Duodenum (tissue), 1 donor: ENCODE measurements around the gene FAM43B.

DNA sequence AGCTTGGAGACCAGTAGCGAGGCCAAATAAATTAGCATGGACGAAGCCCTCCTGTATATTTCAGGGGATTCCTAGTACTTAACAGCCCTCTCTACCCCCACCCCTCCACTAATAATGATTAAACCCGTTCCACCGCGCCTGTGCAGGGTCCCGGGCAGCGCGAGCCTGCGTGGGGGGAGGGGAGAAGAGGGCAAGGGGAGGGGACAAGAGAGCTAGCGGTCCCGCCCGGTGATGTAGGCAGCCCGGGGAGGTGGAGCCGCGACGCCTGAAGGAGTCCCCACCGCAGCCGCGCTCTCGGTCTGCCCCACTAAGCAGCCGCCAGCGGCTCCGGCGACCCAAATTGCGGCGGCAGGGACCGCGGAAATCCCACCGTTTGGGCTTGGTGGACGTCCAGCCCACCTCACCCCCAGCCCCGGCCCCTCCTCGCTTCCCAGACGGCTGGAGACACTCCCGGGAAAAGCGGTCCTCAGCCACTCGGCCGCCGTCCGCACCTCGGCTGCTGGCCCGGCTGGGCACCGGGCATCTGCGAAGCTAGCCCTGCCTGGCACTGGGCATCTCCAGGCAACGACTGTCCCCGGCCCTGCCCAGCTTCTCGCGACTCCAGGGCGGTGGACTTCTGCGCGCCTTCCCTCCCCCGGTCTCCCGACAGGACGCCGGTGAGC is at the start of gene FAM43B:
Gene FAM43B (plus strand): TSS at position 297 of the 662 bp plus-strand sequence.
- PRO-cap, result no peak

DNA sequence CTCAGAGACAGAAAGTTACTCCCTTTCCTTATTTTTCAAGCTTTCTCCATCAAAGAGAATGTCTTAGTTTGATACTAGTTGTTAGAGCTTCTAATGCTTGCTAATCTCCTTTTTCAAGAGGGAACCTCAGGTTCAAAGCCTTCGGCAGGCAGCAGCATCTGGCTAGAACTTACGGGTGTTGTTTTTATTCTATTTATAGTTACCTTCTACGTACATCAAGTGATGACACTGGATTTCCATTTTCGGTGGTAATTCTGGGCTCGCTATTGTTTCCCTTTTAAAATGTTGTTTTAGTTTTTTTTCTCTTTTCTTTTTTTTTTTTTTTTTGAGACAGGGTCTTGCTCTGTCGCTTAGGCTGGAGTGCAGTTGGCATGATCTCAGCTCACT is 2.6 kb downstream of the DDOST start:
- PRO-cap, result no peak

DNA sequence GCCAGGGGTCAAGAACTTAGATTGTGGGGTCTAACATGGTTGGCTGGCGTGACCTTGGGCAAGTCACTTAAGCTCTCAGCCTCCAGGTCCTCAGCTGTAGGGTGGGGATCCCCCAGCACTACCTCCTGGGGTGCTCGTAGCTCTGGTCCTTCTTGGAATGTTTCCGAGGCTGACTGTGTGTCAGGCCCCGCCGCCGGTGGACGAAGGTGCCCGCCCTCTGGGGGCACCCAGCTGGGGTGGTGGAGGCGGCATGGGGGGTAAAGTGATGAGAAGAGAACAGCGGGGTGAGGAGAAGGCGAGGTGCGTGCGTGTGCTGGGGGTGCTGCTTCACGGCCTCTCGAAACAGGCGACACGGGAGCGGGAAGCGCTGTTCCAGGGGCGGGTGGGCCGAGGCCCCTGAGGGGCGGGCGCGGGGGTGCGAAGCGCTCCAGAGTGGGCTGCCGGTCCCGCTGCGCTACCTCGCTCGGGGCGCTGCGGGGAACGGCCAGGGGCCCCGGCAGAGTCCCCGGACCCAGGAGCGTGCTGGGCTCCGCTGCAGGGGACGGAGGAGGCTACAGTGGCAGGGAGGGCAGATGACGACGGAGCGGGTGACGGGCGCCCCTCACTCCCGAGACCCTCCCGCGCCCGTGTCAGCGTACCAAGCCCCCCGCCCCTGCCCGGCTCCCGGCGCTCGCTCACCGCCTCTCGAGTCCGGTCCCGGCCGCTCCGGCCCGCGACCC is 1.0 kb downstream of the SH2D5 start:
- PRO-cap, result no peak

DNA sequence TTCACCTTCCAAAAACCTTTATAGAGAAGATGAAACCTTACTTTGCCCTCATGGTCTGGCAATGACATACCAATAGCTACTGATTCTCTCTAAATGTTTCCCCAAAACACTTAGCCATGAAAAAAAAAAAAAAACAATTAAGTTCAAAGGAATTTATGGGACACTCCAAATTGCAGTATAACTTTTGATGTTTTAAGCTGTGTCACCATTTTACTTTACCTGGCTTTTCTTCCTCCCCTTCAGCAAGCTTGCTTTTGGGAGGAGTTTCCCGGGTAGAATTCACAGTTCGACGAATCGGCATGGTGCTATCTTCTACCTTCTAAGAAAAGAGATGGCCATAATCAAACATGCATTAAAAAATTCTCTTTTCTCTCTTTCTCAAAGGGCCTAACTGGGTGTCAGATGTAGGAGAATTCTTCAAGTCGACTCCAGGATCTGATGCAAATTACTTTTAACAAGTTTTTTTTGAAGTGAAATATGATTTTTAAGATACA is 7.5 kb downstream of the HP1BP3 start:
- PRO-cap, result no peak

GRCh38 chr1:20806982-20807719 is 20.0 kb upstream of the HP1BP3 start:
- PRO-cap, result no peak

- PRO-cap, result no peak
Observed at GRCh38 chr1:21069483-21069861, 107.2 kb downstream of the EIF4G3 start.

- PRO-cap, result no peak
Observed at GRCh38 chr1:21167136-21167720, 9.5 kb downstream of the EIF4G3 start.

DNA sequence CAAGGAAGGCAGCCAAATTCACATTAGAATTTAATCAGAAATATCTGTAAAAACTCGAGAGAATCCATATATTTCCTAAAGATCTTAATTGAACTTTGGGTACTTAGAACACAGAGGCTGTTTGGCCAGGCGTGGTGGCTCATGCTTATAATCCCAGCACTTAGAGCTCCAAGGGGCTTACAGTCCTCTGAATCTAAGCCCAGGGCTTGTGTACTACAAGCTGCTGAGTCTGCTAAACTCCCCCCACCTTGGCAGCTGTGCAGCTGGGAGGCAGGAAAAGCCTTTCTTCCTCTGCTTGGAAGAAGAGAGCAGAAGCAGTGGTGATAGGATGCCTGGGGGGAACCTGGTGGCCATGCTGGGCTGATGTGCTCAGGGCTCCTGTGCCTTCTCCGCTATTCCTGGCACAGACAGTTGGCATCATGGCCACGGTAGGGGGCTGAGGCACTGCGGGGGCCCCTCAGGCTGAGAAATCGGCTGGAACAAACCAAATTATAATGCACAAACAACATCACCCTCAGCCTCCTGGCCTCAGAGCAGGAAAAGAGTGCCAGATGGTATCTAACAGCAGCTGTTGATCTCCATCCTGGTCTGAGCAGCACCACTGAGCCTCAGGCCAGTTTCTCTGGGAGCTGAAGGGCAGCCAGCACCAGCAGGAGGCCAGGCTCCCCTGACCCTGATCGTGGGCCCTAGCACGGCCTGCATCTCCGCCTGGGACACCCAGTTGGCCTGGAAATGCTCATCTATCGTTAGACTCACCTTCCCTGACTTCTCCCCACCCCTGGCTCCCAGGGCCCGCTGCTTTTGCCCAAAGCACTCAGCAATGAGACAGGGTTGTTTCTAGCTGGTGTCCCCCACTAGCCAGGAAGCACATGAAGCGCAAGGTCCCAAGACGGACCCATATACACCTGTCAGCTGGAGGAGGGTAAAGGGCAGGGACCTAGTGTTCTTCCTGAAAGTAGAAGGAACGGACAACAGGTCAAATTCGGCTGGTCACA is 35.8 kb downstream of the ECE1 start:
- PRO-cap, result no peak

- PRO-cap, result no peak
Observed at GRCh38 chr1:21269422-21270130, 20.7 kb downstream of the ECE1 start.

- PRO-cap, result no peak
Observed at GRCh38 chr1:21311166-21311464, 20.9 kb upstream of the ECE1 start.

DNA sequence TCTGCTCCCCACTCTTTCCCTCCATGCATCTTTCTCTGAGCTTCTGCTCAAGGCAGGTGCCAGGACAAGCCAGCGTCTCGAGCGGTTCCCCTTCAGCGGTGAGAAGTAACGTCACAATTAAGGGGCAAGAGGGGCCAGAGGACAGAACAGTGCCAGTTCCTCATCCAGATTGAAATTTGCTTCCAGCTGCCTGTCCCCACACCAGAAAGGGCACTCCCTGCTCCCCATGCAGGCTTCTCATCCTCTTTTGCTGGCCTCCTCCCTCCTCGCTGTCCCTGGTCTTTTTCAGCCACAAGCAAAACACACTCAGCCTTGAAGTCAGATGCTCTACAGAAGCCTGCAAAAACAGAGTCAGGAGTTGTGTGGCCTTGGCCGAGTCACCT is 35.0 kb upstream of the ECE1 start:
- PRO-cap, result no peak

DNA sequence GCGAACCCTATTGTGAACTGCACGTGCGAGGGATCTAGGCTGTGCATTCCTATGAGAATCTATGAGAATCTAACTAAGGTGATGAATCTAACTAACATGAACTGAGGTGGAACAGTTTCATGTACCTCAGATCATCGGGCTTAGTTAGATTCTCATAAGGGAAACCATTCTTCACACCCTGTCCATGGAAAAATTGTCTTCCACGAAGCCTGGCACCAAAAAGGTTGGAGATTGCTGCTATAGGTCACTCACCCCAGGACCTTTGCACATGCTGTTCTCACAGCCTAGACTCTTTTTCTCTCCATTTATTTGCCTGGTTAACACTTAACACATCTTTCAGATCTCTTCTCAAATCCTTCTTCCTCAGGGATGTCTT is 37.6 kb upstream of the ECE1 start:
- PRO-cap, result no peak

DNA sequence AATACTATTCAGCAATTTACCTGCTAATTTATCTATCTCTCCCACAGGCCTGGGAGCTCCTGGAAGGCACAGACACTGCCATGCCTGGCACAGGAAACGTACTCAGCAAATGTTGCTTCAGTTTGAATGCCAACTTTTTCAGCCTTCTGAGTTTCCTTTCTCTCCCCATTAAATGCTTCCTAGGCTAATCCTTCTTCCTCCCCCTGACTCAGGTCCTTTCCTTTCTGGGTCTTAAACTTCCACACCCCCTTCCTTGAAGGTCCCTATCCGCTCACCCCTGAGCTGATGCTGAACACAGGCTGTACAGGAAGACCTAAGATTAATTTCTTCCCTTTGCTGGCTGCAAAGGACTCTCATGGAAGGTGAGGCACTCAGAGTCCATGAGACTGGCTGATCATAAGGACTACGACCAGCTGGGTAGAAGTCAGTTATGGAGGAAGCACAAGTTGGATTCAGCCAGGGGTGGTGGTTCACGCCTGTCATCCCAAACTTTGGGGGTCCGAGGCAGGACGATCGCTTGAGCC is 40.3 kb upstream of the ECE1 start:
- PRO-cap, result no peak

DNA sequence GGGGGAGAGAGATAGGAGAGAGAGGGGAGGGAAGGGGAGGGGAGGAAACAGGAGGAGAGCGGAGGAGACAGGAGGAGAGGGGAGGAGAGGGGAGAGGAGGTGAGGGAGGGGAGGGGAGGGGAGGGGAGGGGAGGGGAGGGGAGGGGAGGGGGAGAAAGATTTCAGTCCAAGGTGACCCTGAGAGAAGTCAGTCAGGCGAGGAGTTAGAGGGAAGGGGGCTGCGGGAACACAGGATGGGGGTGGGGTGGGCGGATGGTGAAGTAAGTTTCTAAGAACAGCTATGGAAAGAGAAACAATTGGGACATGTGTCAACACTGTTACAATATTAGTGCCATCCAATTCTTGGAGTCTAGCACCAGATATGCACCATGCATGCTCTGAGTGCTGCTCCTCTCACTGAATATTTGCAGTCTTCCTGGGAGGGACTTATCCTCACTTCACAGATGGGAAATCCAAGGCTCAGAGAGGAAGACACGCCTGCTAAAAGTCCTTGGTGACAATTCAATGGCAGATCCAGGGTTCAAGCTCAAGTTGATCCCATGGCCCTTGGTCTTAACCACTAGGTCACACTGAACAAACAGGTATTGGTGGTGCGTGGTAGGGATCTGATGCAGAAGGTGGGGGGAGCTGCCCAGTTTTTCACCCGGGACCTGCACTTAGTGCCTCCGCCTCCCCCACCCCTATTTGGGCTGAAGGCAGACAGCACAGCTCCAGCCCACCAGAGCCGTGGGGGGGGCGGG is 42.5 kb upstream of the ECE1 start:
- PRO-cap, result no peak

GRCh38 chr1:21338885-21339072 is 48.5 kb upstream of the ECE1 start:
- PRO-cap, result no peak

DNA sequence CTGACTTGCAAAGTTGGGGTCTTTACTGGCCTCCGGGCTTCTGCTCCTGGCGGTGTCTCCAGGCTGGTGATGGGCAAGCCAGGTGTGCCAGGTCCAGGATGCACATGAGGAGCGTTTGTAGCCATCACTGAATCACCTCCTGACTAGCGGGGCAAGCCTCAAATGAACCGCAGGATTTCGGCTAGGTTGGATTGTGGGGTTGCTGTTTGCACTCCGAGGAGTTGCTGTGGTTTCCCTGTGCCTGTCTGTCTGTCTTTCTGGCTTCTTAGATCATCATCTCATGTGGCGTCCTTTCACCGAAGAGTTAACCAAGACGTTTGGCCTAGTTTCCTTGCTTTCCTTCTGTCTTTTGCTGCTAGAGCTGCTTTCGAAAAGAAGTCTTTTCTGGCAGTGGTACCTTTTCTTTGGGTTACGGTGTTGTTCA is 810 bp downstream of the NBPF3 start:
- PRO-cap, result no peak

DNA sequence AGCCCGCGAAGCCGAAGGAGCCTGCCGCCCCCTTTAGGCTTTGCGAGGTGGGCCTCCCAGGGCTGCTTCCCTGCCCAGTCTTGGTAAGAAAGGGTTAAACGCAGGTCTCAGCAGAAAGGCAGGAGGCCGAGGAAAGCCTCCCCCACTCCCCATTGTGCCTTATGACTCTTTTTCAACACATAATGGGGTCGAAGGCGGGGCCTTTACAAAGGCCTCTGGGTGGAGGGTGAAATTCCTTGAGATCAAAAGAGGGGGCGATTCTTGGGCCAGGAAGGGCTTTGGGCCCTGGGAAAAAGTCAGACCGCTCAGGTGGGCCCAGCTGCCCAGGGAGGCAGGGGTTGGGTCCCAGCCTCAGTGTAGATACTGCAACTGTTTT is 904 bp downstream of the ALPL start:
- PRO-cap, result no peak

DNA sequence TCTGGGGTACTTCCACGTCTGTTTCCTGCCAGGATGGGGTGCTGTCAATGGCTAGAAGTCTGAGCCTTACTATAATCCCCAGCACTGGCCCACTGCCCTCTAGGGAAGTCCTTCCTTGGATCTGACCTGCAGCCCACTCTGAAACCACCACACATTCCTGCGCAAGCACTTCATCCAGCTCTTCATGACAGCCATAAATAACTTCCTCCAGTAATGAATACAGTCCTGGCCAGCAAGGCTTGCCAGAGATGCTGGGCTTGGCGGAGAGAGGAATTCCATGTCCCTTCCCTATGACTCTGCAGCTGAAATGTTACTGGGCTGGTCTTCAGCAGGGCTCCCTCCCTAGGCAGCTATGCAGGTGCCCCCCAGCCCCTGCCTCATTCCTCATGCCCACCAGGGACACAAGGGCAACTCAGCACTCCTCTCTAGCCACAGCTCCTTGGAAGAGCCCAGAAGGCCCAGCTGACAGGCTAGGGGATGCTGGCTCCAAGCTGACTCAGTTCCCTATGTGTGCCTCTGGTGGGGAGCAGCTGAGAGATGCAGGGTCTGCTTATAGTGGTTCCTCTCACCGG is 32.7 kb downstream of the ALPL start:
- PRO-cap, result no peak

DNA sequence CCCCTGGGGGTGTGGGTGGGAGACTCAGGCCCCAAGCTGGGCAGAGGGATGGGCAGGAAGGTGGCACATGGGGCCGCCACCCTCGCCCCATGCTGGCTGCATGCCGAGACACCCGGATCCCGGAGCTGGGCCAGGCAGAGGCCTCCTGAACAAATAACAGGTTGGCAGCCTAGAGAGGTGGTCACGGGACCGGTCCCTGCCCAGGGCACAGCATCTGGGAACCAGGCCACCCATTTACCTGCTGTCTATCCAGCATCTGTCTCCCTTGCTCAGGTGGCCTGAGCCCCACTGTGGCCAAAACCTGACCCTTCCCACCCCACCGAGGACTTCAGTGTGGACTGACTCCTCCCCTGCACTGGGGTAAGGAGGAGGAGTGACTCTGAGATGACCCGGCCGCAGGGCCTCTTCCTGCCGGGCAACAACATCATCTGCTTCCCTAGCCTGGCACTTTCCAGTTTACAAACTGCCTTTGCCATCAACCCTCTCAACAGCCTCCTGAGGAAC is 34.6 kb downstream of the RAP1GAP start:
- PRO-cap, result no peak

GRCh38 chr1:21729495-21729945 is 53.4 kb downstream of the USP48 start:
- PRO-cap, result no peak